Mesenchymal stem cell of the bone marrow (primary cell): ENCODE measurements around a stretch of chr2.

- CAGE, long polyA plus RNA: no peak
These were observed 73.8 kb upstream of the RPE start for GRCh38 chr2:209928728-209929027.

- CAGE, long polyA plus RNA: no peak
These were observed 5.3 kb downstream of the RPE start for GRCh38 chr2:210007428-210008355.

DNA sequence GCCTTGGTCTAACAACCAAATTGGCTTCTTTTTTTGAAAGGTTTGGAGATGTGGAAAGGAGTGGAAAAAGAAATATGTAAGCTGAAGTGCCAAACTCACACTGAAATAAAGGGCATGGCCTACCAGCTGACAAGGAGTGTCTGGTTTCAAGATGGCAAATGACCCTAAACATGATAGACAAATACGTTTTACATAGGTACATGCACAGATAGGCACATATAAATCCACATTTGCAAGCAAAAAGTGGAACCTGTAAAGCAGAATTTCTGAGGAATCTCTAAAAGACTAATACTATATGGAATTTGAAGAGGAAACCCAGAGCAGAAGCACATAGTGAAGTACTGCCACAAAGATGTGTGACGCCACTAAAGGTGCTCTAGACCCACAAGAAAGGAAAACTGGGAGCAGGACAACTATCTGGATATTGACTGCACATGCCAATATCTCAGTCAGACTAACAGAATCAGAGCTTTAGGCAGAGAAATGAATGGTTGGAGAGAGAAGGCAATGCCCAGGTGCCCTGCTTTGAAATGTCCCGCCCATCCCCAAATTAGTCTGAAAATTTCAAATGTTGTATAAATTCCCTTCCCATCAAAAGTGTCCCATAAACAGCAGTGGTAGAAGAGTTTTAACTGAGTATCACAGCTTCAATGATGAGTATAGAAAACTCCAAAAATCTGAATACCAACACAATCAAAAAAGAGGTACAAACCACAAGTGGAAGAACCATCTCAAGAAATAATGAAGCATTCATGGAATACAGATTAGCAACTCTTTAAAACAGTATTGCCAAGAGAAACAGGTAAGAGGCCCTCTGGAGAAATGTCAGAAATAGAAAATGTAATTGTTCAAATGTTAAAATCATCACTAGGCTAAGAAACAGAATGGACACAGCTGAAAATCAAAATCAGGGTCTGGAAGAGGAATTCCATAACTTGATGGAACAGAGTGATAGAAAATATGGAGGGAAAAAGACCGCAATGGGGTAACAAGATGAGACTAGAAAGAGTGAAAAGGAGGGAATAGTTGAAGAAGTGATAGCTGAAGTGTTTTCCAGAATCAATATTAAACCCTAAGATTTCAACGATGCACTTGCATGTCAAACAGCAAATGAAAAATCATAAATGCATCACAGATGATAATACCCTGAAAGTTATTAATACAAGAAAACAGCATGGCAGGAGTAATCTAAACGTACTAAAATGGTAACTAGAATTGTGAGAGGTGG lies 30.1 kb downstream of the RPE start:
- CAGE, long polyA plus RNA: no peak

DNA sequence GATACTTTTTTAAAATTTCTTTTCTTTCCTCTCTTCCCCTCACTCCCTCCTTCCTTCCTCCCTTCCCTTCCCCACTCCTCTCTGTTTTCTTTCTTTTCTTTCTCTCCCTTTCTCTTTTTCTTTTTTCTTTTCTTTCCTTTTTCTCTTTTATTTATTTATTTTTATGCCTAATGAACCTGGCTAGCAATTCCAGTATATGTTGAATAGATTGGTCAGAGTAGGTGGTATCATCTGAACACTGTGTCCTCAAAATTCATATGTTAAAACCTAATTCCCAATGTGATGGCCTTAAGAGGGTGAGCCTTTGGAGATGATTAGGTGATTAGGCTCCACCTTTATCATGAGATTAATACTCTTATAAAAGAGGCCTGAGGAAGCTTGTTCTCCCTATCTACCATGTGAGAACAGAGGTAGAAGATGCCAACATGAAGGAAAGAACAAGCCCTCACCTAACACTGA lies 30.1 kb downstream of the KANSL1L start:
- CAGE, long polyA plus RNA: no peak

DNA sequence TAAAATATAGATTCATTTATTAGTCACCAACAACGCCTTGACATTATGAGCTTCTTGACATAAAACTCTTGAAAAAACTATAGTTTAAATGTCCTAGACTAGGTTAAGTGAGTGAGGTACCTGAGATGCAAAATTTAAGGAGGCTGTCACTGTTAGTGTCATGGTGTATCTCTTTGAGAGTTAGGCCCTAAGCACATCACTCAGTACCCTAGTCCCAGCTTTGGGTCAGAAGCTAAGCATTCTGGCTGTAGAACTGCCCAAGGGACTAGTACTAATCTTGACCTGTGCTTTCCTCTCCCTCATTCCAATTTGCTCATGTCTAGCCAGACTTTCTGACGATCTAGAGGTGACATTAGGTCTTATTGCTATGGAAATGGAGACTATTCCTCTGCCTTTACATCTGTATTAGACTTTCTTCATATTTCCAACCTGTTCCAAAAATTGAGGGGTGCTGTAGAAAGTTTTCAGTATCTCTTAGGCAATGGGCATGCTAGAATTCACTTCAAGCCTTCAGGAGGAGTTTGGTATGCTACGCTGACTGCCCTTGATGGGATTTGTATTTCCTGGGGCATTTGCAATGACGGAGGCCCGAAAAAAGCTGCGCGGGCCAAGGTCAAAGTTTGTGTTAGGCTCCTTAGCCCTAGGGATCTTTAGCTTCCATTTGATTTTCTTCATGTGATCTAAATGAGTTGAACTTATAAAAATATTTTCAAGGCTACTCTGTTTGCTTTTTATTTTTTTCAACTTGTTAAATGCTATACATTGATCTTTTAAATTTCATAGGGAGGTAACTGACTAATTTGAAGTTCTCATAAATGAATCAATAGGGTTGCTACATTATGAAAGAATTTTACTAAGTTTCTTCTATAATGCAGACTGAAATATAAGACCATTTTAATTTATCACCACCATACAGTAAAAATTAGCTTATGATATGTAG lies 5.0 kb downstream of the CPS1 start:
- CAGE, long polyA plus RNA: no peak

- CAGE, long polyA plus RNA: no peak
These were observed 5.9 kb upstream of the IKZF2 start for GRCh38 chr2:213157198-213157815.

GRCh38 chr2:214481115-214481596 lies 70.3 kb downstream of the VWC2L start:
- CAGE, long polyA plus RNA: no peak

DNA sequence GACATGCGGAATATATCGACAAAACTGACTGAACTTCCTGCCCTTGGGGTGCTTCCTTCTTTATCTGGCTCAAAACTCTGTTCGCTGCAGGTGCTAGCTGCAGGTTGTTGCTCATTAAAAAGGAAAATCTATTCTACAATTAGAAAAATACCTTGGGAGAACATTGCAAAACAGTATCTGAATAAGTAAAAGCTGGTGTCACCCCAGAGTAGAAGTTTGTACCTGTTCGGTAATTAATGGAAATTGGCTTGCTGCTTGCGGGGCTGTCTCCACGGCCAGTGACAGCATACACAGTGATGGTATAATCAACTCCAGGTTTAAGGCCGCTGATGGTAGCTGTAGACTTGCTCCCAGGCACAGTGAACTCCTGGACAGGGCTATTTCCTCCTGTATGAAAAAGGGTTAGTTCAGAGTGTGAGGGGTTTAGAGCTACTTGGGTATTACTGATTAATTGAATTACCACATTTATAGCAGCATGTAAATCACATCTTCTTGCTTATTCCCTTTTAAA lies 52.0 kb downstream of the FN1 start:
- CAGE, long polyA plus RNA: no peak

GRCh38 chr2:215388083-215388616 lies 47.7 kb downstream of the FN1 start:
- CAGE, long polyA plus RNA: no peak

DNA sequence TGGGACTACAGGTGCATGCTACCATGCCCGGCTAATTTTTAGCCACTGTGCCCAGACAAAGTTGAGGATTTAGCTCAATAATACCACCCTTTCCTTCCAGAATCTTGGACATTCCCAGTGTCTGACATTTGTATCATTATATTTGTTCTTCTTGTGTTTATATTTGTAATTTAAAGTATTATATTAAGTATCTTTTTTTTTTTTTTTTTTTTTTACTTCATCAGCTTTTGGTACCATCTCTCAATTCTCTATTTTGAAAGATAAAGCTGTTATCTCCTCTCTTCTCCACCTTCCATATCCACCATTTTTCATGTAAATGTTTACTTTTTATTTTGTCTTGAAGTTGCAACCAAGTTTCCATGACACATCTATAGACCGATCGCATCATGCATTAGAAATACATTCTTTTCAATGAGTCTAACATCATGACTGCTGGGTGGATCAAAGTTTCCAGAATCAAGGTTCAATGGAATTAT lies 23.3 kb downstream of the FN1 start:
- CAGE, long polyA plus RNA: no peak

DNA sequence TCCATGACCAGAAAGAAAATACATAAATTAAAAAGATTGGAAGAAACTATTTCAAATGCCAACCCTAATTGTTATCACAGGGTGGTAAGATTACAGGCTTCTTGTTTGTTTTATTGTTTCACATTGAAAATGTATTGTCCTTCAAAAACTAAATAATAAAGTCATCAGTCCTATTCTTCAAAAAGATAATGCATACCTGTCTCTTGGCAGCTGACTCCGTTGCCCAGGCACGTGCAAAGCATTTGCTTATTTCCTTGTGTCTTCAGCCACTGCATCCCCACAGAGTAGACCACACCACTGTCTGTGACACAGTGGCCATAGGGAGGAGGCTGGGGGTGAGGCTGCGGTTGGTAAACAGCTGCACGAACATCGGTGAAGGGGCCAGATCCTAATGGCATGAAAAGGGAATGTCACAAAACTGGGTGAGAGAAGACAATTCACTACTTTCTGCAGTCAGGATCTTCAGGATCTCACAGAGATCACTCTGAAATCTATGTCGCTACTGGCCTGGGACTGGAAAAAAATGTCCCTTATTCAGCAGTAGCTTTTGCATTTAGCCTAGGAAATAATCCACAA lies 10.9 kb downstream of the FN1 start:
- CAGE, long polyA plus RNA: no peak

DNA sequence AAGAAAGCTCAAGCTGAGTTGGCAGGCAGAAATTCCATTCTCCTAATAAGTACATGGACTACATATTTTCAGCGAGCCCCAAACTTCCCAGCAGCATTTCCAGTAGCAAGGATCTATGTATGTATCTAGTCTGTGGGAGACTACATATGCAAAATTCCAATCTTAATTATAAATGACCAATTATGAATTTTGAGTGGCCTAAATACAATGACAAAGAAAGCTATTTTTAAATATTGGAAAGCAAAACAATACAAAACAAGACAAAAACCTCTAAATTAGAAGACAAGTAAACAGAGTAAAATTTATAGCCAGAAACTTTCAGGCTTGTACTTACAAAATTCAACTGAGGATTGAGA lies 4.9 kb downstream of the FN1 start:
- CAGE, long polyA plus RNA: no peak

- CAGE, long polyA plus RNA: no peak
These were observed 110.1 kb downstream of the MREG start for GRCh38 chr2:215903236-215903679.

DNA sequence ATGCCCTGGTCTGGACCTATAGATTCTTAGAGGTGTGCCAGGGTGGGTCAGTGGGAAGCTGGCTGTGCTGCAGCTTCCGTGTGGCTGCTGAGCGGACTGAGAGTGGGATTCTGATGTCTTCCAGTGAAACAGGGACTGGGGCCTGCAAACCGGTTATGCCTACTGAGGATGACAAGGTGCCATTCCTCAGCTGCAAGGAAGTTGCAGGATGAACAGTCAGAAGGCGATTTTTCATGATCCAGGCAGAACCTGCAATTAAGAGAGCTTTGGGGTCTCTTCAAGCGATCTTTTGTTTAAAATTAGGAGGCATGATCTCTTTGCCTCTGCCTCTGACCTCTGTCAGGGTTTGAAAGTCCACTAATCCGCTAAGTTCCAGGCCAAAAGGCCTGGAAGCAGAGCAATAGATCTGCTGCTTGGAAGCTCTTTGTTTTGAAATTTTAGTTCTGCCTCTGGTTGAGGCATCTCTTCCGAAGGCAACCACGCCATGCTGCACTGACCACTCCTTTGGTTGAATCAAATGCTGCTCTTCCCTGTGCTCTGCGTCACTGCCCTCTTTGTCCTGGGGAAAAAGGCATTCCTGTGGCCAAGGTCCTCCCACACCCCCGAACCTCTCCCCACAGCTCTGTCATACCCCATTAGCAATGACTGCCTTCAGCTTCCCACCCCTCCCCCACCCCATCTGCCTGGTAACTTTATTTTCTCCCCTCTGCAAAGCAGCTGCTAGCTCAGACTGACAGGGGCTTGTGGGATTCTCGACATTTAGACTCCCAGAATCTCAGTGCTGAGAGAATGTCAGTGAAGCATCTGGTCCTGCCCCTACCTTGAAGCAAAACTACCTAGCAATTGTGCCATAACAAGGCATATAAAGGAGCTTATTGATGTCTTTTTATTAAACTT lies 2.0 kb downstream of the TMEM169 start:
- CAGE, long polyA plus RNA: no peak

DNA sequence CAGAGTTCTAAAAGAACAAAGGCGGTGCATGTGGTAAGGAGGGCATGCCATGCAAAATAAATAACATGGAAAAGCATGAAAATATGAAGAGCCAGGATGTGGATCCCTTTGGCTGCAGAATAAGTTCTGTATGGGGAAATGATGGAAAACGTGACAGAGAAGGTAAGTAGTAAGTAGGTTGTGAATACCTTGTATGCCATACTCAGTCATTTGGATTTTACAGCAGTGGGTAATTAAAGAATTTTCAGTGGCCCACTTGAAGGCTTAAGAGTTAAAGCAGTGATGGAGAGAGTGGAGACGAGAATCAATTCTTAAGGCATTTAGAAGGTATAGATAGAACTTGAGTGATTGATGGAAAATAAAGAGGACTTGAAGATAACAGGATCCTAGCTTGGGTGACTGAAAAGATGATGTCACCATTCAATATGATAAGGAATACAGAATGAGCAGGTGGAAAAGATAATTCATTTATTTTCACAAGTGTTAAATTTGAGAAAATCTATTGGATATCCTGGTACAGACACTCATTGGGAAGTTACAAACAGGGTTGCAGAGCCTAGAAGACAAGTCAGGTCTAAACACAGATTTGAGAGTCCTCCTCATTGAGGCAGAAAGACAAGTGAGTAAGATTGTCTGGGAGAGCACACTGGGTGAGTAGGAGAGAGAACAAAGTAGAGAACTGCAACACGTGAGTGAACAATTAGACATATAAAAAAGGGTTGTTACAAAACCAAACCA lies 35.2 kb downstream of the XRCC5 start:
- CAGE, long polyA plus RNA: no peak

- CAGE, long polyA plus RNA: no peak
These were observed 2.8 kb downstream of the SMARCAL1 start for GRCh38 chr2:216414889-216415654.

DNA sequence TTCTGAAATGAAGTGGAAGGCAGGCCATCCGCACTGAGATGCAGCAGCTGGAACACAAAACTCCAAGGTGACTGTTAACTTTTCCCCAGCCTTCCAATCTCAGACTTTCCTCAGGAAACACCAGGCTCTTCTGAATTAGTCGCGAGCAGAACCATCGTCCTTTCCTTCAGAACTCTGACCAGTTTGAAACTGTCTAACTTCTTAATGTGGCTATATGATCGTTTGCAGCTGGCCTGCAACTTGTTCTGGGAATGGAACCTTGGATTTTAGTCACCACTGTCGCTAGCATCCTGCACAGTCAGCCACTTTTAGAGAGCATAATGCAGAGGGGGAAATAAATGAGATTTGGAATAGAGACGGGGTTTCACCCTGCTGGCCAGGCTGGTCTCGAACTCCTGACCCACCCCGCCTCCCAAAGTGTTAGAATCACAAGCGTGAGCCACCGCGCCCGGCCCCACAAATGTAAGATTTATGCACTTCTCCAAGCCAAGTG lies 511 bp upstream of the RPL37A start:
- CAGE, long polyA plus RNA: no peak

GRCh38 chr2:216505388-216505883 lies 6.8 kb downstream of the RPL37A start:
- CAGE, long polyA plus RNA: no peak

DNA sequence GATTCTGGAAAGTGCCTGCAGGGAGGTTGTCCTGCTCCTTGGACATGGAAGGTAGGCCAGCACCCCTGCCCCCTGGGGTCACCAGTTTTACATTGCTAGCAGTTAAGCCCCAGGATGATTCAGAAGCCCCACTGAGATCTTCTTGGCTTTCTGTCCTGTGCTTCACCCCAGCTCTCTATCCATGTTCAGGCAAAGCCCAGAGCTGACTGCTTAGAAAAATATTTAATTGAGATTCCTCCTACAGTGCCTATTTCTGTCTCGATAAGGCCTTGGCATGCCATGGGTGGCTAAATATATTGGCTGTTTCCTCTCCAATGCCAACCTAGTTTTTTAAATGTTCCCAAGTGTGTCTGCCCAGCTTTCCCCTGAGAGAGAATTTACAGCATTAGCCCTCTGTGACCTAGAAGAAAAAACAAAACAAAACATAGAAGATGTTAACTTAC lies 48.4 kb downstream of the RPL37A start:
- CAGE, long polyA plus RNA: no peak

GRCh38 chr2:216673986-216674570 lies 21.3 kb downstream of the IGFBP5 start:
- CAGE, long polyA plus RNA: no peak